ENCODE measurements around a stretch of chr17.

GRCh38 chr17:77085939-77086454 lies 54.8 kb upstream of the SEC14L1 start:
- PRO-cap = no peak

DNA sequence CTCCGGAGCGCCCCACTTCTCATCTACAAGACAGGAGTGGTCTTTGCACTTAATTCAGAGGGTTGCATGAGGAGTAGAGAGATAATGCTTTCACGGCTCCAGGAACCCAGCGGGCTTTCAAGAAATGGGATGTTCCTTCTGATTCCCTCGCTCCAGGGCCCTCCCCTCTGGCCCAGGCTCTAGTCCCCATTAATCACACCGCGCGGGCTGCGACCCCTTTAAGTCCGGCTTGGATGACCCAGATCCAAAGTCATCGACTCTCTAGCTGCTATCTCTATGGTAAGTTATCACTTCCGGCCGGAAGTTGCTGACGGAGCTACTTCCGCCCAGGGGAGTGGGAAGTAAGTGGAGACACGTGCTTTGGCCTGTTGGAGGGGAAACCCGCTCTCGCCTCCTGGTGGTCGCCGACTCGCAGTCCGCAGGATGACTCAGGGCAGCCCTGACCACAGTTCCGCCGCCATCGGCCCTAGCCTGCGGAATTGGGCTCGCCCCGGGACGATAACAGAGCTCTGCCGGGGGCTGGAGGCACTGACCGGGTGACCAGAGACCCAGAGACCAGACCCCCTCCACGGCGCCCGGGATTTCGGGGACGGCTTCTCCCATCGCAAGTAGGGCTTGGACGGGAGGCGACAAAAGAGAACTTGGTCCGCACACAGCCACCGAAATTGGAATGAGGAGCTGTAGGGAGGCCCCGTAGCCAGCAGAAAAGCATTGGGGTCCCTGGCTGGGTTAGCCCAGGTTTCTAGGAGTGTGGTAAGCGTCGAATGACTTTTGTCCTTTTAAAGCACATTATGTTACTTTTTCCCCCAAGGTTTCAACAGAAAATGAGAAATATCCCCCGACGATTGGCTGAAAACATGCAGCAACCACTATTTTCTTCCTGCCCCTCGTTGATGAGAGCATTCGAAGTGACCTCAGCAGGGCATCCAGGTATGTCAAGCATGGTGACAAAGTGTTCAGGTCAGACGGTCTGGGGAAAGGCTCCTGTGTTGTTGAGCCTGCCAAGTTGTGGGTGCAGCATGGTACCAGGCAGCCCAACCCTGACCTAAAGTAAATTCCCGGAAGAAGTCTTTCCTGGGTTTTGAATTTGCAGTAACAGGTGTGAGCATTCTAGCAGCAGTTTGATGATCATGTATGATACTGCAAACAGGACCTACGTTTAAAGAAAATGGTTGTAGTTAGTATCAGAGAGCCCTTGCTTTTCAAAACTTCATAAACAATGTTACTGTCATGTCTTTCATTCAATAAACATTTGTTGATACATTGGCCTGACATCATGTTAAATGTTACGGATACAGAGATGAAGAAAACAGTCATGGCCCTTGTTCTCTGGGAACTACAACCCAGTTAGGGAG lies 52.0 kb upstream of the SEC14L1 start:
- PRO-cap = bidirectional peak, plus-strand start at position 368 of the sequence, minus-strand start at position 191 of the sequence; bidirectional peak, plus-strand start at position 602 of the sequence, minus-strand start at position 672 of the sequence

DNA sequence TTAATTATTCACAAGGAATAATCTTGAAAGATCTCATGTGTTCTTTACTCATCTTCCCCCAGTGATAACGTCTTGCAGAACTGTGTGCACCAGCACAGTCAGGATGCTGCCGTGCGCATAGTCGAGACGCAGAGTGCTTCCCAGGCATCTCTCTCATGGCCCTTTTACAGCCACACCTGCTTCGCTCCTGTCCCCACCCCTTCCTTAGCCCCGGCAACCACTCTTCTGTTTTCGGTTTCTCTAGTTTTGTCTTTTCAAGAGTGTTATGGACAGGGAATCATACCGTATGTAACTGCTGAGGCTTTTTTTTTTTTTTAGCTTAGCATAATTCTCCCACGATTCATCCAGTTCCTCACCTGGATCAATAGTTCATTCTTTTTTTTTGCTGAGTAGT lies 47.3 kb downstream of the SEC14L1 start:
- PRO-cap = no peak

- PRO-cap = no peak
Measured at GRCh38 chr17:77200352-77200710, 59.6 kb downstream of the SEC14L1 start.

DNA sequence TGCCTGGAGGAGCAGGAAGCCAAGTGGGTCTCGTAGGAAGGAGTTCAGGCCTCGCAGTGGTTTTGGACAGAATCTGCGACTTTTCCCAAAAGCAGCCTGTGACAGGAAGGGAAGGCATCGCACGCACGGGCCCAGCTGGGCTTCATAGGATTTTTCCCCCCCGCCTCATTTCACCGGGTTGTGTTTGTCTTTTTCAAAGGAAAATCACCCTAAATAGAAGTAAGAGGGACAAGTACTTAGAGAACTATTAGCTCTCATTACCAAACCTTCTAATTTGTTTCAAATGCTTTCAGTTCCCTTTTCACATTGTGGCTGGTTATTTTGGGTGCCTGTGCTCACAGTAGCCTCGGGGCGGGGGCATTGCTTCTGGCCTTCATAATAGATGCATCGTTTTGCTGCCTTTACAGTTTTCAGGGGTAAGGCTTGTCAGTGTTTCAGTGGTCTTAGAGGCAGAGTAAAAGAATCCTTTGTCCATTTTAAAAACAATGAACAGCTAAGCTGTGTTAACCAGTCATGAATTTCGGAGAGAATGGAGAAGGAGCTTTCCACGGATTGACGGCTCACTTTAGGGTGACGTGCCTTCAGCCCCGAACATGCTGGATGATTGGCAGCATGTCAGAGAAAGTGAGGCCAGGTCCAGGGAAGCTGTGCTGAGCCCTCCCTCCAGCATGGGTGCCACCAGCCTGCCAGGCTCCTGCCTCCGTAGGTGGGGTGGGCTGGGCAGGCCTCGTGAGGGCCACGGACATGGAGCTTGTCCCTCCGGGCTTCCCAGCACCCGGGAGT lies 68.8 kb upstream of the SEPTIN9 start:
- PRO-cap = no peak

DNA sequence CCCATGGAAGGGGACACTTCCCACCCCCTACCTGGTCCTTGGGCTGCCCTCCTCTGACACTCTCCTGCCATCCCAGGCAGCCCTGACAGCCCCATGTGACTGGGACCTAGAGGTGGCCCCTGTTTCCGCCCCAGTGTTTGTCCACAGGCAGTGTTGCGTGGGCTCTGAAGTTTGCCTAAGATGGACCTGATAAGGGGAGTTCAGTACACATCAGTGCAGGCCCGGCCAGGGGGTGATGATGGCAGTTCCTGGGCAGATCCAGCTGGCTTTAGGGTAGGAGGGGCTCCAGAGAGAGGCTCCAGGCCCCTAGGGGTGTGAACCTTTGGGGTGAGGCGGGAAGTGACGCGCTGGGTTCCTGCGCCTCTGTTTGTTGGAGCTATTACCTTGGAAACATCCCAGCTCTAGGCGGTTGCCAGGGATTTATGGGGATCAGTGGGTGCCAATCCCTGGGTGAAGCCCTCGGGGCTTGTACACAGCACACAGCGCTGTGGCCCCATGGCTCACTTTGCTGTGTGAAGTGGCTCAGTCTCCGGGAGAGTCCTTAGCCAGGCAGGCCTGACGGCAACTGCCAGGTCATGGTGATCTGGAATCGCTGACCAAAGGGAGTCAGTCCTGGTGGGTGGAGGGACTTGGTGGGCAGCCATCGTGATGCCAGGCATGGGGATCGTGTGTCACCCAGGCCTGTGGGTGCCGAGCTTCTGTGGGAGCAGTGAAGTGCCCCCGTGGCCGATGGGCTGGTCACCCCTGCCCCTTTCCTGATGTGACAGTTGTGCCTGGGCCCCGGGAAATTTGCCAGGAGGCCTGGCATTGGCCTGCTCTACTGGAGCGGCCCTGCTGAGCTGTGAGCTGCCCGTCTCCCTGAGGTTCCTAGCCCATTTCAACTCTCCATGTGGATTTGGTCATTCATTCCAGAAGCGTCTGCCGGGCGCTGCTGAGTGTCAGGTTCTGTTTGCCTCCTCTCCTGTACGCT lies 5.6 kb downstream of the SEPTIN9 start:
- PRO-cap = no peak

DNA sequence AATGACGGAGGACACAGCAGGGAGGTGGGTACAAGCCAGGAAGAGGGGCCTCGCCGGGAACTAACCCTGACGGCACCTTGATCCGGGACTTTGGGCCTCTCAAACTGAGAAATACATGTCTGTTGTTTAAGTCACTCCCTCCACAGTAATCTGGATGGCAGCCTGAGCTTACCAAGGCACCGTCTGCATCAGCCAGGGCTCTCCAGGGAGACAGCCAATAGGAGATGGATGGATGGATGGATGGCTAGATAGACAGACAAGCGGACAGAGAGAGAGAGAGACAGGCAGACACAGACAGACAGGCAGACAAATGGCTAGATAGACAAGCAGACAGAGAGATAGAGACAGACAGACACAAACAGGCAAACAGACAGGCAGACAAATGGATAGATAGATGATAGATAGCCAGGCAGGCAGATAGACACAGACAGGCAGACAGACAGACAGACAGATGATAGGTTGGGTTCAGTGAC lies 14.8 kb downstream of the SEPTIN9 start:
- PRO-cap = no peak

DNA sequence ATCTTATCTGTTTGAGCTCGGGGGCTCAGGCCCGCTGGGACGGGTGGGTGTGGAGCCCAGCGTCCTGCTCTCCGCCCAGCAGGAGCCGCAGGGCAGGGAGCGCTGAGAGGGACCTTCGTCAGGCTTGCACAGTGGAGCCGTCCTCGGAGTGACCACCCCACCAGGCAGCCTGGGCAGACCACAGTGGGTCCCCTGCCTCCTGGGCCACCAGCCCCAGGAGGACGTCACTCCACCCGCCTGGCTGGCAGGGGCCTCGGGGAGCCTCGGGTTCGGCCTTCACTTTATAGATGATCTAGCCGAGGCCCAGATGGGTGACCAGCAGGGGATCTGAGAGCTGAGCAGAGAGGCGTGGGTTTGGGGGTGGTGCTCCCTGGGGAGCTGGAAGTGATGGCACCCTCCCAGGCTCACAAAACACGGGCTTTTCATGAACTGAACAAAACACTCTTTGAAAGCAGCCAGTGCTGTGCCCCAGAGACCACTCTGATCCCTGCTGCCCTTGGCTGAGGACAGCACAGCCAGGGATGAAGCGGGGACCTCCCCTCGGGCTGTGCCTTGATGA lies 40.6 kb downstream of the SEPTIN9 start:
- PRO-cap = no peak

DNA sequence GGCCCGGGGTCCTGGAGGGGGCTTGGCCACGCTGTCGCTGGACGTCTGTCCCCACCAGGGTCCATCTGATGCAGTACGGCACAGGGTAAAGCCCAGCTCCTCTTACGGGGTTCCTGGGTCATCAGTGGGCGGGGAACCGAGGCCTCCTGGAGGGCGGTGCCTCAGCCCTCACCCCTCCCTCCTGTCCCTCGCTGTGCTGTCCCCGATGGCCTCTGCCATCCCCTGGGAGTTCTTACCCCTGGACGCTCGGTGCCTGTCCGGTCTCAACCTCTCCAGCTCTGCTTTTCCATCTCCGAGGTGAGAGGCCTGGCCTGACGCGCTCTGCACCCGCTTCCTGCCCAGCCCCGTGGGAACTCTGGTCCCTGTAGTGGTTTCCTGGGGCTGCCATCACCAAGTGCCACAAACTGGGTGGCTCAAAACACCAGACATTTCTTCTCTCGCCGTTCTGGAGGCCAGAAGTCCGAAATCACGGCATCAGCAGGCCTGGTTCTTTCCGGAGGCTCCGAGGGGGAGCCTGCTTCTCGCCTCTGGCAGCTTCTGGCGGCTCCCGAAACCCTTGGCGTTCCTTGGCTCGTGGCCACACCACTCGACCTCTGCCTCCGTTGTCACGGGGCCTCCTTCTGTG lies 42.3 kb downstream of the SEPTIN9 start:
- PRO-cap = no peak

DNA sequence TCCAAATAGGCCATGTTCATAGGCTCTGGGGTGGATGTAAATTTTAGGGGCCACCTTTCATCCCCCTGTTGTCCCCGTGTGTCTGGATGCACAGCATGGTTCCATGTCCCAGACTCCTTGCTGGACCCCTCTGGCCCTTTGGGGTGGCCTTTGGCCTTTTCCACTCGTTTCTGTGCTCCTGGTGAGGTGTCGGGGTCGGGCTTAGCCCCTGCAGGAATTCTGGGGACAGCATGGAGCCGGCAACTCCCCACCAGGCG lies 42.9 kb downstream of the SEPTIN9 start:
- PRO-cap = no peak

DNA sequence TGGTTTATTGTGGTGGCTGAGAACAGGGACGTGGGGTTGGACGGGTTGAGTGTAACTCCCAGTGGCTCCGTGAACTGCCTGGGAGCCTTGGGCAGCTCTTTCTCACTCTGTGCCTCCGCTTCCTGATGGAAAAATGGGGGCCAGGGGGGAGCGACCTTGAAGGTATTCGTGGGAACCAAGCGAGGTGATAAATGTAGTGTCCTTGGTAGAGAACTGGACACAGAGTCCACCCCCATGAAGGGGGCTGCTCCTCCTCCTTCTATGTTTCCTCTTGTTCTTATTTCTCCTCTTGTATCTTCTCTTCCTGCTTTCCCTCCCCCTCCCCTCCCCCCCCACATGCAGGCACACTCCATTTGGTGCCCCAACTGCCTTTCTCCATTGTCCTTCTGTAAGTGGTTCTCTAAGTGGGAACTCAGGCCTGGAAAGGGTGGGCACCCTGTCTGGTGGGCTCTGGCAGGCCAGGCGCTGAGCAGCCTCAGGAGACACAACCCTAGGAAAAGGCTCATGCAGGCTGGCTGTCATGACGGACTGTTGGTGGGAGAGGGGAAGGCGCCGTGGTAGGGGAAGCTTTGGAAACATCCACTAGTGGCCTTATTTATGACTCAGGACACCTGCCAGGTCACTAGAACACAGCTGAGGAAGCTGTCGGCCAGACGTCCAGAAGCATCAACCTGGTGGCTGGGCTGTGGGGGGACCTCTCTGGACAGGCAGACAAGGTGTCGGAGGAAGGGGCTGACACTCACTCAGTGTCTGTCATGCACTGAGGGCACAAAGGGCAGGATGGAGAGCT lies 75.3 kb downstream of the SEPTIN9 start:
- PRO-cap = no peak

DNA sequence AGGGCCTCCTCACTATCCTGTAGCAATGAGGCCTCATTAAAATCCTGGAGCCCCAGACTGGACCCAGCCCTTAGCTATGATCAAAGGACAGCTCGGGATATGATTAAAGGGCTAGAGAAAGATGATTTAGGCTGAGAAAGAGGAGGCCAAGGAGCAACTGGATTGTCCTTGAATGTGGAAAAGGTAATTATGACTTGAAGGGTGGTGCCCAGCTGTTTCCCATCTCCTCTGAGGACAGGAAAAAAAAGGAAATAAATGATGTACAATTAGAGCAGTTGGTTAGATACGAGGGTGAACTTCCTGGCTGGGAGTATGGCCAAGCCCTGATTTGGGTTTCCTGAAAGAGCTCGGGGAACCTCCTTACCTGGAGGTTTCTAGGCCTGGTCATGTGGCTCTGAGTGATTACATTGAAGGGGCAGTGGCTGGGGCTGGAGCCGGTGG lies 89.5 kb downstream of the SEPTIN9 start:
- PRO-cap = no peak

DNA sequence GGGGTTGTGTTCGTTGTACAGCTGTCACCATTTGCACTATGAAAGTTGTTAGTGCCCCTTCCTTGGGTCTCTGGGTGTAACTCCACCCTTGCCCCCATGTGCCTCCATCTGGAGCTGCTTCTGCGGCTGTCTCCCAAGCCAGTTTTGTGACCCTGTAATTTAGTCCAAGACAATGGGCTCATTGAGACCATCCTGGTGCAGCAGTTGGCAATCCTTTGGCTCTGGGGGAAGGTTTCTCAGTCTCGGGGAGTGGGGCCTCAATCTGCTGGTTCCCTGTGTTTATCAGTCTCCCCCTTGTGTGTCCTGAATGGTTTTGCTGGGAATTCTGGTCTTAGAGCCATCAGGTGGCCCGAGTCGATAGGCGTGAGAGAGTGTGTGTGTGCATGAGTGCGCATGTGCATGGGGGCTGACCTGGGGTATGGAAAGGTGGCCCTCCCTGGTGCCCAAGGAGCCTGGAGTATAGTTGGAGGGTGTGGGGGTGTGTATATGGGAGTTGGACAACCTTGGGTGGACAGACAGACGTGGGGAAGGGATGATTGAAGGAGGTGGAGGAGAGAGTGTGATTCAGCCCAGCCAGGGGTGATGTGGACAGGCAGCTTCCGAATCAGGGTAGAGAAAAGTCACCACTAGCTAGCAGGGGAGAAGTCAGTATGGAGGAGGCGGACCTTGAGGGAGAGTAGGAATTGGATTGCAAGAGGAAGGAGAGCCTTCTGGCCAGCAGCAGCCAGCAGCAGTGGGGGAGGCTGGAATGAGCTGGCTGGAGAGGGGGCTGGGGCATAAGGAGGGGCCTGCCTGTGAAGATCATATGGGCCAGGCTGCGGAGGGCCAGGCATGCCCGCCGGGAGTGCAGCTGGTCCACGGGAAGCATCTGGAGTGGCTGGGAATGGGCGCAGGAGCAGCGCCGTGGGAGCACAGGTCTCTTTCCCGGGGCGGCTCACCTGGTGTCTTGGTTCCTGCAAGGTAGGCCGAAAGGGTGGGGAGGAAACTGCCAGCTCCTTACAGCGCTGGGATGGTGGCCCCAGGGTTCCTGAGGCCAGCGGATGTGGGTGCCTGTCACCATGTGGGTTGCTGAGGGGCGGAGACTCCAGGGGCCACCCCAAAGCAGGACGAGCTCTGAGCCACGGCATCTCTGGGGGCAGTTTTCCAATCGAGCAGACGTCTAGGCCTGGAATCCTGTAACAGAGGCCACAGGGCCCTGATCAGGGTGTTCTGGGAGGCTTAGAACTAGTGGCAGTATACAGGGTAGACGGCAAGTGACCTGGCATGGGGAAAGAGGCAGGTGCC lies 94.6 kb downstream of the SEPTIN9 start:
- PRO-cap = no peak

DNA sequence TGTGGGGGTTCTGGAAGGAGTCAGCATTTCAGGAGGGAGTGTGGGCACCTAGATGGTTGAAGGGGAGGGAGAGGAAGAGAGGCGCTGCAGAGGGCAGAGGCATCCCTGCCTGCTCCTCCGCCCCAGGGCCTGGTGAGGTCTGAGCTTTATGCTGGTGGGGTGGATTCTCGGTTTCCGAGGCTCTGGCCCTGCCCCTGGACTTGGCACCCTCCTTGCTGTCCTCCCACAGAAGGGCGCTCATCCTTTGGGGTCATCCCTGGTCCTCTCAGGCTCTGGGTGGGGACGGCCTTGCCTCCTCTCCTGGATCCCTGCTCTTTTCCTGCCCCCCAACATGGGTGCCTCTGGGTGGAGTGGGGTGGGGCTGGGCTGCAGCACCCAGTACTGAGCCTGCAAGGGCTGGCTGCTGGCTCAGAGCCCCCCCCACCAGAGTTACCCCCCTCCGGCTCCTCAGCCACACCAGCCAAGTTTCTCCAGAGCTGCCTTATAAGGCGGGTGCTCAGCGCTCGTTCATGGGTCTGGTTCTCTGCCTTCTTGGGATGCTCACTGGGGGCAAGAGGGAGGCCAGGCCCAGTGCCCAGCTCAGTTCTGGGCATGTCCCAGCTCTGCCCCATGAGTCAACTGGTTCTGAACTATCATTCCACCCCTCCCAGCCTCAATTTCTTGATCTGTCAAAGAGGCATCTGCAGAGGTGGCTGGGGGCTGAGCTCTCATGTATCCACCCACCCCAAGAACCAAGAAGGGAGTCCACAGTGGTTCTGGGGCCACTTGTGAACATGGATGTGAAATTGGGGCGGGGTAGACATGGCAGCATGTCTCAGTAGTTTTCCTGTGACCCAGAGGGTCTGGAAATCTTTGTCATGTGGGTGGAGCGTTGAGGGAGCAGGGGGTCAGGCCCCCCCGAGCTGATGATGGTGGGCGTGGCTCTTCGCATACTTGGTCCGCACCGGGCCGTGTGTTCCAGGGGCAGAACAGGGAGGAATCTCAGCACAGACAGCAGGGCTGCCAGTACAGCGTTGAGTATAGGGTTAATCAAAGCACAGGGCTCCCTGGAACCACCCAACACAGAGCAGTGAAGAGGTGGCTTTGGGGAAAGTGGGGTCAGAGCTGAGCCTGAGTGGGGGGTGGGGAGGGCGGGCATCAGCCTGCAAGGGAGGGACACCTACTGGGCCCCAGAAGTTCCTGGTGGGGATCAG lies 126.7 kb downstream of the SEPTIN9 start:
- PRO-cap = no peak

- PRO-cap = no peak
Measured at GRCh38 chr17:77408850-77409756, 127.8 kb downstream of the SEPTIN9 start.

DNA sequence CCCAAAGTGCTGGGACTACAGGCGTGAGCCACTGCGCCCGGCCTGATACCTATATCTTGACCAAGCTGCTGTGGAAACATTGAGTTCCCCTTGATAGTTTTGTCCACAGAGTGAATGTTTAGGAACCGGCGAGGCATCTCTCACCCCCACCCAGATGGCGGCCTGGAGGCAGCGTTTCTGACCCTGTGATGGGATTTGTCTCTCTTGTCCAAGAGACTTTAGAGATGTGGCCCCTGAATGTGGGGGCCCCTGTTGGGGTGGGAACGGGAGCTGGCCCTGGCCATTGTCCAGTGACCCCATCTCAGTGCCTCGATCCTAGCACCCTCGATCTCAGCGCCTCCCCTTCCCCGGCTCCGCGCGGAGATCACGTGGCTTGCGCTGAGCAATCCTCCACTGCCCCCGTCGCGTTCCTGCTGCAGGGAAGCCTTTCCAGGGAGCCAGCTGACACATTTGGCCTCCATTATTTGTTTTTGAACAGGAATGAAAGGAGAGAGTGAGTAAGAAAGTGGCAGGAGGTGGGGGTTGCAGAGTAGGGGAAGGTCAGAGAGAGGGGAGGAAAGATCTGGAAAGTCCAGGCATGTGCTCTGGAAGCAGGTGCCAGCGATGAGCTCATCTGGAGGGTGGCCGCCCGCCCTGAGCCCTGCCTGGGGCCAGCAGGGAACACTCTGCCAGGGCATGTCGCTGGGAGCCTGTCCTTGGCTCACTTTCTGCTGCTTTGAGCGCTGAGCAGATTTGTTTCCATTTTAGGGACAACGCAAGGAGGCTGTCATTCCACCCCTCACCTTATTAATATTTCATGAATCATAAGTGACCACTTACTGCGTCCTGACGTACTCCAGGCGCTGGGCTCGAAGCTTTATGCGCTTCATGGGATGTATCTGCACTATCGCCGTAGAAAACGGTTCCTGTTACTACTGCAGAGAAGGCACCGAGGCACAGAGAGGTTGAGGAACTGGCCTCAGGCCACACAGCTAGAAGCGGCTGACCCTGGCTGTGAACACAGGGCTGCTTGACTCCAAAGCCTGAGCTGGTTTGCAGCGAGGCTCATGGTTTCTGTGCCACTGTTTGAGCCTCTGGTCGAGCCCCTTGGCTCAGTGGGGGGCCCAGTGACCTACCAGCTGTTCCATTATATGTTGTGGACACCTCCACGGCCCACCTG lies 142.4 kb downstream of the SEPTIN9 start:
- PRO-cap = no peak

- PRO-cap = no peak
Measured at GRCh38 chr17:77427431-77428177, 146.3 kb downstream of the SEPTIN9 start.

DNA sequence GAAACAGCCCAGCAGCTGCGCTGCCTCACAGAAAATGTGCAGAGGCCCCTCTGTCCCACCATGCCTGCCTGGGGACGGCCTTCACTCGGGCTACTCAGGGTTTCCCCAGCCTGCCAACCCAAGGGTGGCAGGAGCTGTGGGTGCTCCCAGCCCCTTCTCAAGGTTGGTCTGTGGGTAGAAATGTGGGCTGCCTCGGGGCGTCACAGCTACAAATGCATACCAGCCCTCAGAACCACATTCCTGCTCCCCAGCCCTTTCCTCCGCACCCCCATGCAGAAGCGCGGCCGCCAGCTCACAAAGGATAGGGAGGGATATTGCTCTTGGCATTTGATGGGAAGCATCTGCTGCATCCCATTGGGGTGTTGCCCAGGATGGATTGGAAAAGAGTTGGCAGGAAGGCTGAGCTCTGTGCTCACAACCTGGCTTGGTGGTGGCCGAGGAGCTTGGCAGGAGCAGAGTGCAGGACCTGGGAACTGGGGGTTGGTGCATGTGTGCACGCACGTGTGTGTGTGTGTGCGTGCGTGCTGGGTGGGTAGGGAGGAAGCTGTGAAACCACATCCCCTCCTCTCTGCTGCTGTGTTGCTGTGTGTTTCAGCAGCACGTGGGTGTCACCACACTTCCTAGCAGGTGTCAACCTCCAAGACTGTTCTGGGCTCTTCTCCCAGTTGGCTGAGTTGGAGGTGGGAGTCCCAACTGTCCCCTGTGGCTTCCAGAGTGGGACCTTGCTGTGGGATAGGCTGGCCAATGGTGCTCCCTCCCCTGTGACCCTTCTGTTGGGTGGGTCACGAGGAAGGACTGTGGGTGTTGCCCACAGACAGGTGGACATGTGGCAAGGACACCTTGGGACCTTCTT lies 164.0 kb downstream of the SEPTIN9 start:
- PRO-cap = no peak

- PRO-cap = no peak
Measured at GRCh38 chr17:77450297-77451201, 169.2 kb downstream of the SEPTIN9 start.

DNA sequence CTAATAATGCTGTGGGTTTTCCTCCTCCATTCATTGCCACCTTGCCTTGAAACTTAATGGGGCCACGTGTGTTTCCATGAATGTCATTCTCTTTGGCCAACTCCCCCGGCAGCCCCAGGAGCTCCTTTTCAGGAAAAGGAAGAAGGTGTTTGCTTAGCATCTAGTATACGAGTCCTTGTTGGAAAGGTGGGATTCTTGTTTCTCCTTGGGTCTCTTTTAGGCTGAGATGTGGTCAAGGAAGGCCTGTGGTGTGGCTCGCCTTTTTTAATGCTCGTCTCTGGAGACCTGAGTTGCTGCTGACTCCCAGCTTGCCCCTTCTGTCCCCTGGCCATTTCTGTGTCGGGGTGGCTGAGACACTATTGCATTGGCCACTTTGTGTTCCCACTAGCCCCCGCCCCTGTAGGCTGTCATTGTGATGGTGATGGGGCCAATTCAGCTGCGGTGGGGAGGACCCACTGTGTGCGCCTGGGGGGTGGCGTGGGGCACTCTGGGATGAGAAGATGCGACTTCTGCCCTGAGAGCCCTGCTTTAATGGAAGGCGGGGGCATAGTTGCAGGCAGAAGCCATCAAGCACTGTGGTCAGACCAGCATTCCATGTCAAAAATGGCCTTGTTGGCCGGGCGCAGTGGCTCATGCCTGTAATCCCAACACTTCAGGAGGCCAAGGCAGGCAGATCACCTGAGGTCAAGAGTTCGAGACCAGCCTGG lies 171.6 kb downstream of the SEPTIN9 start:
- PRO-cap = no peak